Spinal cord (tissue), 3 donors: ENCODE measurements around a stretch of chr2.

- PRO-cap: no peak
- RAMPAGE, long total RNA: no peak
Measured at GRCh38 chr2:31255643-31256864, 22.1 kb downstream of the EHD3 start.

DNA sequence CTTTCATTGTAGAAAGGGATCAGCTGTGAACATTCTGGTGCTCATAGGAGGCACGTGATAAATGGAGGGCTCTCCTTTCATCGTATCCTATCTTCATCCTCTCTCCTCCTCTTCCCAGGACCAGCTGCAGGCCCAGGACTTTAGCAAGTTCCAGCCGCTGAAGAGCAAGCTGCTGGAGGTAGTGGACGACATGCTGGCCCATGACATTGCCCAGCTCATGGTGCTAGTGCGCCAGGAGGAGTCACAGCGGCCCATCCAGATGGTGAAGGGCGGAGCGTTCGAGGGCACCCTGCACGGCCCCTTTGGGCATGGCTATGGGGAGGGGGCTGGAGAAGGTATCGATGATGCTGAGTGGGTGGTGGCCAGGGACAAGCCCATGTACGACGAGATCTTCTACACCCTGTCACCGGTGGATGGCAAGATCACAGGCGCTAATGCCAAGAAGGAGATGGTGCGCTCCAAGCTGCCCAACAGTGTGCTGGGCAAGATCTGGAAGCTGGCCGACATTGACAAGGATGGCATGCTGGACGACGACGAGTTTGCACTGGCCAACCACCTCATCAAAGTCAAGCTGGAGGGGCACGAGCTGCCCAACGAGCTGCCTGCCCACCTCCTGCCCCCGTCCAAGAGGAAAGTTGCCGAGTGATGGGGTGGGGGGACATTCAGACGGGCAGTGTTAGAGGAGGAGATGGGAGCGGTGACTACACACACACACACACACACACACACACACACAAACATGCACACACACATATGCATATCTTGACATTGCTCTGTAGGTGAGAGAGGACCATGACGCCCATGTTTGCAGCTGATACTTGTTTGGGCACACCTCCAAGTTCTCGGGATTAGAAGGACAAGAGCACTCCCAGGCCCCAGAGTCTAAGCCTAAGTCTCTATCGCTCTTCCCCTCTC, 32.4 kb downstream of the EHD3 start:
- PRO-cap: no peak
- RAMPAGE, long total RNA: no peak

GRCh38 chr2:31293273-31293688, 59.3 kb downstream of the EHD3 start:
- PRO-cap: no peak
- RAMPAGE, long total RNA: no peak

- PRO-cap: no peak
- RAMPAGE, long total RNA: no peak
Measured at GRCh38 chr2:31319256-31319528, 85.2 kb downstream of the EHD3 start.

DNA sequence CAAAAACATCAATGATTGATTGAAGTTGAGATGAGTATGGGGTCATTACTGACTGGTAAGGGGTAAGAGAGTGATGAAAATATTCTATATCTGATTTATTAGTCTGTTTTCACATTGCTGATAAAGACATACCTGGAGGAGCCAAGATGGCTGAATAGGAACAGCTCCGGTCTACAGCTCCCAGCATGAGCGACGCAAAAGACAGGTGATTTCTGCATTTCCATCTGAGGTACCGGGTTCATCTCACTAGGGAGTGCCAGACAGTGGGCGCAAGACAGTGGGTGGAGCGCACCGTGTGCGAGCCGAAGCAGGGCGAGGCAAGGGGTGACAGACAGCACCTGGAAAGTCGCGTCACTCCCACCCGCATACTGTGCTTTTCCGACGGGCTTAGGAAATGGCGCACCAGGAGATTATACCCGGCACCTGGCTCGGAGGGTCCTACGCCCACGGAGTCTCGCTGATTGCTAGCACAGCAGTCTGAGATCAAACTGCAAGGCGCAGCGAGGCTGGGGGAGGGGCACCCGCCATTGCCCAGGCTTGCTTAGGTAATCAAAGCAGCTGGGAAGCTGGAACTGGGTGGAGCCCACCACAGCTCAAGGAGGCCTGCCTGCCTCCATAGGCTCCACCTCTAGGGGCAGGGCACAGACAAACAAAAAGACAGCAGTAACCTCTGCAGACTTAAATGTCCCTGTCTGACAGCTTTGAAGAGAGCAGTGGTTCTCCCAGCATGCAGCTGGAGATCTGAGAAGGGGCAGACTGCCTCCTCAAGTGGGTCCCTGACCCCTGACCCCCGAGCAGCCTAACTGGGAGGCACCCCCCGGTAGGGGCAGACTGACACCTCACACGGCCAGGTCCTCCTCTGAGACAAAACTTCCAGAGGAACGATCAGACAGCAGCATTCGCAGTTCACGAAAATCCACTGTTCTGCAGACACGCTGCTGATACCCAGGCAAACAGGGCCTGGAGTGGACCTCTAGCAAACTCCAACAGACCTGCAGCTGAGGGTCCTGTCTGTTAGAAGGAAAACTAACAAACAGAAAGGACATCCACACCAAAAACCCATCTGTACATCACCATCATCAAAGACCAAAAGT, 82.0 kb upstream of the XDH start:
- PRO-cap: no peak
- RAMPAGE, long total RNA: no peak

GRCh38 chr2:31558301-31558744, 22.4 kb downstream of the SRD5A2 start:
- PRO-cap: no peak
- RAMPAGE, long total RNA: no peak

GRCh38 chr2:31708213-31708402, 127.4 kb upstream of the SRD5A2 start:
- PRO-cap: no peak
- RAMPAGE, long total RNA: no peak

DNA sequence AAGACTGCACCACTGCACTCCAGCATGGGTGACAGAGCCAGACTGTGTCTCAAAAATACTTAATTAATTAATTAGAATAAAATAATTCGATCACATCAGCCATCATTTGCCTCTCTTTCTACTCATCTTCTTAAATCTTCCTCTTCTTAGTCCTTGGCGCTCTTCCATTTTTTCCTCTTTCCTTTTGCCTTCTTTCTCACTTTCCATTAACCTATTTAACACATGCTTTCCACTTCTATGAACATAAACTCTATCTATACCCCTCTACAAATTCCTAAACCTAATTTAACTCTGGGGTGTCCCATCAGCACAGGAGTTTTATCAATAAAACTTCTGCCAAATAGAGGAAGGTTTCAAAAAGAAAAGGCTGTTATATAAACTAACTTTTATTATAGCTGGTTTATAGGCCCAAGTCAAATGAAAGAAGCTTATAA, 80.6 kb downstream of the MEMO1 start:
- PRO-cap: no peak
- RAMPAGE, long total RNA: no peak

DNA sequence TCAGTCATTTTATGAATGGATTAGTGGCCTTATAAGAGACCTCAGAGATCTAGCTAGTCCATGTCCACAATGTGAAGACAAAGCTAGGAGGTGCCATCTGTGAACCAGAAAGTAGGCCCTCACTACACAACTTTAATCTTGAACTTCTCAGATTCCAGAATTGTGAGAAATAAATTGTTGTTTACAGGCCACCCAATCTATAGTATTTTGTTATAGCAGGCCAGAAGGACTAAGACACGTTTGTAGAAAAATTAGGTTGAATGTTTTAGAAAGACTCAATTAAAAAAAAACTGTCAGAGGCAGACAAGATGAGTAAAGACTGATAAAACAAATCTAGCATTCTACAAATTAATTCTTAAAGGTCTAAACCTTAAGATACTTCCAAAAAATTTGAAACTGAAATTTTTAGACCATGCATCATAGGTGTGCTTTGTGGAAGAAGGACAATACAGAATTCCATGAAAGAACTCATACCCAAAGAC, 7.1 kb upstream of the MEMO1 start:
- PRO-cap: no peak
- RAMPAGE, long total RNA: no peak

DNA sequence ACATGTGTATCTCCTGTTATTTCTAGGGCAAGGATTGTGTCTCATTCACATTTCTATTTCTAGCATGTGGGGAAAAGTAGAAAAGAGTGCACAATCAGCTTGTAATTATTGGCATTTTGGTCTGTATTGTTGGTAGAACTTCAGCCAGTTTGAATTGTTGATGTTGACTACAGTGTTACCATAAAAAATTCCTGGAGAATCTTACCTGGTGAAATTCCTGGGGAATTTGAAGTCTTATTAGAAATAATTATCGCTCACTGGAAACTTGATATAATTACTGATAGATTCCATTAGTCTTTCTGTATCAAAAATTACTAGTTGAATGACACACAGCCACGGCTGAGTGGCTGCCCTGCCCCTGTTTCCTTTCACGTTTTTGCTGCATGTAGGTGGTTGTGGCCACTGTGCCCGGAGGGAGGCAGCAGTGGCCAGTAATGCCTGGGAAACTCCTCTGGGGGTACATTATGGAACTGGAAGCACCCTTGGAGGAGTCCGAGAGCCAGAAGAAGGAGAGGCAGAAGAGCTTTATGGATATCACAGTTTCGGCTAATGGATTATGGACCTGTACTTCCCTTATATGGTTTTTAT, 35.6 kb downstream of the SLC30A6 start:
- PRO-cap: no peak
- RAMPAGE, long total RNA: no peak

- PRO-cap: no peak
- RAMPAGE, long total RNA: no peak
Measured at GRCh38 chr2:32398492-32398950, 41.7 kb downstream of the BIRC6 start.

GRCh38 chr2:32428199-32428626, 71.4 kb downstream of the BIRC6 start:
- PRO-cap: no peak
- RAMPAGE, long total RNA: no peak

- PRO-cap: no peak
- RAMPAGE, long total RNA: no peak
Measured at GRCh38 chr2:32574785-32575500, 52.9 kb upstream of the TTC27 start.

DNA sequence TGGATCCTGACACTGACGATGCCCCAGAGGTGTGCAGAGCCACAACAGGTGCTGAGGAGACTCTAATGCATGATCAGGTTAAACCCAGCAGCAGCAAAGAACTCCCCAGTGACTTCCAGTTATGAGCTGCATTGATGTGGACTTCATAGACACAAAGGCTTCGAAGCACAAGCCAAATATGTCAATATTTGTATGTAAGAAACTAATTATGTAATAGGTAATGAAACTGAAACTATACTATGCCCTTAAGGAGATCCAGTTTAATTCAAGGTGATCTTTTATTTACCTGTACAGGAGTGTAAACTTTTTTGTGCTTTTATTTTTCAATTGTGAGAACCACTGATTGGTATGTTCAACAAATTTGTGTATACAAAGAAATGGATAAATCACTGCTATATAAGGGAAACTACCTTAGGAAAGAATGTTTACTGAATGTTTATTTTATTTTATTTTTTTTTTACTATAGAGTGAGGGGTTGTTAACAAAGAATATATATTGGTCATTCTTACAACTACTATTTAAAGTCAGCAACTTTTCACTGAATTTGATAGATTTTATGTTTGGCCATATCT, 10.0 kb upstream of the TTC27 start:
- PRO-cap: no peak
- RAMPAGE, long total RNA: no peak

- PRO-cap: no peak
- RAMPAGE, long total RNA: no peak
Measured at GRCh38 chr2:32817294-32817770, 129.4 kb upstream of the LTBP1 start.

DNA sequence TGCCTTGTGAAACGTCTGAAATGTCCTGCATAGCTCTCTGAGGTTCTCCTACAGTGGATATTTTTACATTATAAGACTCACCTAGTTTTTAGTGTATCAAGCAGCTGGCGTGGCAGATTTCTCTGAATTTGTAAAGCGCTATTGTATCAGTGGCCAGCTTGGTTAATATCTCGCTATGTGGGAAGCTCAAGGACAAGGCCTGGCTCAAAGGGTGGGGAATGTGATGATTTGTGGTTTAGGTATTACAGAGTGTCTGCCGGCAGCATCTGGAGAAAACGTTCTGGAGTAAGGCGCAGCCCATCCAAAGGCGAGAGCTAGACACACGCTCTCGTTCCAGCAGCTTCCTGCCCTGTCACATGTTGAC, 164.3 kb downstream of the LTBP1 start:
- PRO-cap: no peak
- RAMPAGE, long total RNA: no peak

- PRO-cap: no peak
- RAMPAGE, long total RNA: no peak
Measured at GRCh38 chr2:33292862-33293497, 183.5 kb upstream of the RASGRP3 start.

DNA sequence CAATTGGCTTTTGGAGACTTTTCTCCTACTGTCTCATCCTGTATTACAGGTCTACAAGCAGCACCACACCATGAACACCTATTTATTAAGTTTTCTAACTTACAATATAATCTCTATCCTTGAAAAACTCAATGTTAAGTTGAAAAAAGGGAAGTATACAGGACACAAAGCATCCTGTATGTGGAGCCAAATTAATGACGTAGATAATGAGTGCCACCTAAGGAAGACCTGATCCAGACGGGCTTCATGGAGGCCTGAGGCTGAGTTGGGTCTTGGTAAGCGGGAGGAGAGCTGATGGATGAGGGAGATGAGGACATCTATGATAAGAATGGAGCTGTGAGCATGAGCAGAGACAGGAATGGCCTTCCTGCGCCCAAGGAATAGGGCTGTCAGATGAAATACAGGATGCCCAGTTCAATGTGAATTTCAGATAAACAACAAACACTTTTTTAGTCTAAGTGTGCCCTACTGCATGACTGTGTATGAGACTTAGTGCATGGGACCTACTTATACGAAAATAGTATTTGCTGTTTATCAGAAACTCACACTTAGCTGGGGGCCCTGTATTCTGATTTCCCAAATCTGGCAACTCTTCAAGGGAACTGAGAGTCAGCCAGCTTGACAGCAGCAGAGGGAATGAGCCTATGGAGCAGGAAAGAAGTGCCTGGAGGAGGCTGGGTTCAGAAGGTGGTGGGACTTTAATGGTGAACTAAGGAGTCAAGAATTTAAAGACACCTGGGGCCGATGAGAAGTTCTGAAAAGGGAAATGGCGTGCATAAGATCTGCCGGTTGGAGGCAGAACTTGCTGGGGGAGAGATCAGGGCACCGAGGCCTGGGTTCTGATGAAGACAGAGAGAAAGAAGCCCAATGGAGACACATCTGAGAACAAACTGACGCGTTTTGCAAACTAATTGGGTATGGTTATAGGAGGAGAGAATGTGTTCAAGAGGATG, 37.1 kb upstream of the RASGRP3 start:
- PRO-cap: no peak
- RAMPAGE, long total RNA: no peak

- PRO-cap: no peak
- RAMPAGE, long total RNA: no peak
Measured at GRCh38 chr2:33478142-33478606, 1.7 kb downstream of the RASGRP3 start.

DNA sequence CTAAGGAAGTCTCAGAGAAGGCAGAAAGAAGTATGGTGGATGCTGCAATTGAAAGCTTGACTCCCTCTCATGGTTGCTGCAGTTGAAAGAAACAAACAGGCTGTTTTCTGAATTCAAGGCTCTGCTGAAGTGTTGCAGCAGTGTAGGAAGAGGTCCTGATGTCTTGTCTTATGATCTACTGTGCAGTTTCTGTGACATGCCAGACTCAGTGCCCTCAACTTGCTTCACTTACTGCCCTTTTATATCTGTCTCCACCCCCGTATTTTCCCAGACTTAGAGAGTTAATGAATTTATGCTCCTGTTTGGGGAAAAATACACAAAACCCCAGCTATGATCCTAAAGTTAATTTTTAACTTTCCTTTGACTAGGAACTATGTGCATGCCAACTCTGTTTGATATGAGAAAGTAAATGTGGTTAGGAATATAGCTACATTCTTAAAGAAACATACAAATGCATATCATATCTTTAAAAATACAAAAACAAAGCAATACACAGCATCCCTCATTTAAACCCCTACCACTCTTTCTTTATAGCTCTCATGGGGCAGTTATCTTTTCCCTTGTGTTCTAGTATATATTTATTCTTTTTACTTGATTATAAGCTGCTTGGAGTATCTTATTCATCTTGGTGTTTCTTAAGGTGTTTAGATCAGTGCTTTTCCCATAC, 655.4 kb upstream of the FAM98A start:
- PRO-cap: no peak
- RAMPAGE, long total RNA: no peak